ENCODE measurements around the genes MRLN and ANK3.

DNA sequence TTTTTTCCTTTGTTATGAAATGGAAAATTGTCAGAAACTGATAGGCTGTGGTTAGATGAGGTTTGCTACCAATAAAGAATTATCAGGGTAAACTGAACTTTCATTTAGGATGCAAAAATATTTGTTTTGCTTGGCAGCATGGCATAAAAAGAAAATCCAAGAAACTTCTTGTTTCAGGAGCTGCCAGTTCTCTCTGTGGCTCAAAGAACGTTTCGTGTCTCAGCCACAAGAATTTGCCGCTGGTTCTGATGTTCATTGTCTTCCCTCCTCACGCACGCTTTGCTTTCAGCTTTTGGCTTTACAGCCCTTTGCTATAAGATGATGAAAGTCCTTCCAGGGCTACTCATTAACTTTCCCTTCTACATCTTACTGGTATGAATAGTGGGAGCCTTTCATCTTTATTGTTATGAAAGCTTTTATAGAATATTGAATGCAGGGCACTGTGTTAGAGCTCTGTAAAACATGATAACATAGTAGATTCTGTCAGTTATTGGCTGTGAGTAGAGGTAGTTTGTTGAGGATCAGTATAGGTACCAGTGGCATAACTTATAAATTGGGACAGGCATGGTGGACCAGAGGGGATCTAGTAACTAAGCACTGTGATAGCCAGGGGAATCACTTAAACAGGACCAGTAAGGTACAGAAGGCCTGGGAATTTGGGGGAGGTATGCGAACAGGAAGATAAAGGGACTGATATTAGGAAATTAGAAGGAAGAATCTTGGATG is 124.8 kb downstream of the BICC1 start:
- PRO-cap: no peak
- RAMPAGE, long total RNA, 3 experiments: no peak in any of the 3 experiments

GRCh38 chr10:58993406-58993909 is 183.0 kb upstream of the PHYHIPL start:
- PRO-cap: no peak
- RAMPAGE, long total RNA, 3 experiments: no peak in any of the 3 experiments

- PRO-cap: no peak
- RAMPAGE, long total RNA, 3 experiments: no peak in any of the 3 experiments
Observed at GRCh38 chr10:59753319-59753884, at the start of gene MRLN. Gene MRLN (minus strand): TSS chr10:59753455.

DNA sequence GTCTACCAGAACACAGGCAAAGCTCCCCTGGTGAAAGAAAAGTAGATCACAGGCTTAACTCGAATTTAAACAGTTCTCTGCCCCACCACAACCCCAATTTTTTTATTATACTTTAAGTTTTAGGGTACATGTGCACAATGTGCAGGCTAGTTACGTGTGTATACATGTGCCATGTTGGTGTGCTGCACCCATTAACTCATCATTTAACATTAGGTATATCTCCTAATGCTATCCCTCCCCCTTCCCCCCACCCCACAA is 31.9 kb upstream of the MRLN start:
- PRO-cap: no peak
- RAMPAGE, long total RNA, 3 experiments: no peak in any of the 3 experiments

DNA sequence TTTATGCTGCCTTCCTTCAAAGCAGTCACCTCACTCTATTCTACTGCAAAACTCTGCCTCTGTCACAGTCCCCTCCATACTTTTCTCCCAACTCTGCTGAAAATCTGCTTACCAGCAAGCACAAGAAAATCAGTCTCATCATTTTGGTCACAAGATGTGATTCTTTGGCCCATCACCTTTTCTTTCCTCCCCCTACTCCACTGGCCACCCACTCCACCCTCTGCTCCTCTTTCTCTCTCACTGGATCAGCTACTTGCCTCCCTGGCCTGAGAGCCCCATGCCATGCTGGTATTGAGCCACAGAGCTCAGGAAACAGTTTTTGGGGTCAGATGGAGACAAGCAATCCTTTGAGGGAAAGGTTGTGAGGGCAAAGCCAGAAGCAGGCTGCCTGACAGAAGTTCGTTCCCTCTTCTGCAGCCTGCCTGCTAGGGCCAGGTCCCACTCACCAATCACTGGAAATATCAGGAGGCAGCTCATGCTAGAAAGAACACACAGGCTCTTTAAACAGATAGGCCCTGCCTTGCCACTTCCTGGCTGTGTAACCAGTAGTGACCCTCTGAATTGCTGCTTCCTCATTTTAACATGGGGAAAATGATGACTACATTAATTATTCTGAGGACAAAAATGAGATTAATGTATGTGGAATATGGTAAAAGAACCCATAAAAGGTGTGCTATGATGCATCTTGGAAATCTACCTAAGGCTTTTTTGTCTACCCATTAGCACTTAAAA is 50.3 kb upstream of the MRLN start:
- PRO-cap: no peak
- RAMPAGE, long total RNA, 3 experiments: no peak in any of the 3 experiments

DNA sequence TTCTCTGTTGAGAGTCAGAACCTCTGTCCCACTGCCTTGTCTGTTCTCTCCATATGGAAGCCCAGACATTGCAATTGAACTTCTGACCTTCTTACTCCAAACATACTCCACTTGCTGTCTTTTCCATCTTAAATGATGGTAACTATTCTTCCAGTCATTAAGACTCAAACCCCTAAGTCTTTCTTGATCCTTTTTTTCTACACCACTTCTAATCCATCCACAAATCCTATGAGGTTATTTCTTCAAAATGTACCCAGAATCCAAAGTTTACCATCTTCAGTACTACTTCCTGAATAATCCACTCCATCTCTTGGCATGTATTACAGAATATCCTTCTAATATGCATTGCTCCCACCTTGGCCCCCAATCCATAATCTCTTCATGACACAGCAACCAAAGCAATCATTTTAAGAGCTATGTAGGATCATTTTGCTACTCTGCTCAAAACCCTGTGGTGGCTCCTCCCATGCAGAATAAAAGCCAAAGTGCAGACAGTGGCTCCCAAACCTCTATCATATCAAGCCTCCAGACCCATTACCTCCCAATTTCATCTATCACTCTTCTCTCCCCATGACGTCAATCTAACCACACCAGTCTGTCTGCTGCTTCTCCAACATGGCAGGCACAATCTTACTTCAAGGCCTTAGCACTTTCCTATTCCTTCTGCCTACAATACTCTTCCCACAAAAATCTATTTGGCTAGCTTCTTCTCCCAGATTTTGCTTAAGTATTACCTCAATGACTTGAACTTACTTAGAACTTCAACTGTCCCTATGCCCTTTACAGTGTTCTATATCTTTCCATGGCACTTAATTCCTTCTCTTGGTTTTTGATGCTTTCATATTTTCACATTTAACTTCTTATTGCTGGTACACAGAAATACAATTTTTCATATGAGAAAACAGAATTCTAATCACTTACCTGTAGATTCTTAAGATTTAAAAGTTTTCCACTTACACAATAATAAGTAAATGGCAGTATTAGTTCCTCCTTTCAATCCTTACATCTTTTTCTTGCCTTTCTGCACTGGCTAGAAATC is 65.5 kb downstream of the CCDC6 start:
- PRO-cap: no peak
- RAMPAGE, long total RNA, 3 experiments: no peak in any of the 3 experiments

DNA sequence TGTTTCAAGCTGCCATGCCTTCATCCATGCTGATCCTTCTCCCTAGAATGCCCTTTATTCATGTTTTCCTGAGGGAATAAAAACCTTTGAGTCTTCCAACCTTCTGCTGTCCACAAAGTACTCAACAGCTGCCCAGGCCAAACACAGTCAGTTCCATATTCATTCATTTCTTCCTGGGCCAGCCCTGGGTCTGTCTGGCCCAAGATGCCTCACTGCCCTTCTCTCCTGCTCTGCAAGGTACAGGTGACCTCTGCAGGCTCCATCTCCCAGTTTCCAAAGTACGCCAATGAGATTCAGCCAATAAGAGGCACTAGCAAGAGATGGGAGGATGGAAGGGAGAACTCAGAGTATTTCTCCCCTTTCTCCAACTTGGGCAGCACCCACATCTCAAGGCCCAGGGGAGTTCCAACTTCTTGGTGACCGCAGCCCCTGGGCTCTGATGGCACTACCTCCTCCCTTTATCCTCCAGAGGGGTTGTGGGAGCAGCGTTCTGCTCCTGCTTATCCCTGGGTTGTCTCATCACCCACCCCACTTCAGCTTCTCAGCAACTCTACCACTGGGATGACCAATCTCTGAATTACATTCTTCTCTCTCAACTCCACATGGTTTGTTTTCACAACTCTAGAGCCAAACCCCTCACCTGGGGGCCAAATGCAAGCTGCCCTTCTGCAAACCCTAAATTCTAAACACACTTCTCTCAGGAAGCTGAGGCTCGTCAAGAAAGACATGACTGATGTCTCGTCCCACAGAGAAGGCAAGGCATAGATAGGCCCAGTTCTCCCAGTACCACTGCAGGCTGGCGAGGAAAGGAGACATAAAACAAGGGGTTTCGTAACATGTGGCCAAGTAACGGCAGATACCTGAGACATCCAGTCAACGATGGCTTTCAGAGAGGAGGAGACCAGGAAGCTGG is 16.7 kb downstream of the CCDC6 start:
- PRO-cap: no peak
- RAMPAGE, long total RNA, 3 experiments: no peak in any of the 3 experiments

- PRO-cap: no peak
- RAMPAGE, long total RNA, 3 experiments: no peak in any of the 3 experiments
Observed at GRCh38 chr10:59894068-59894680, 12.2 kb downstream of the CCDC6 start.

DNA sequence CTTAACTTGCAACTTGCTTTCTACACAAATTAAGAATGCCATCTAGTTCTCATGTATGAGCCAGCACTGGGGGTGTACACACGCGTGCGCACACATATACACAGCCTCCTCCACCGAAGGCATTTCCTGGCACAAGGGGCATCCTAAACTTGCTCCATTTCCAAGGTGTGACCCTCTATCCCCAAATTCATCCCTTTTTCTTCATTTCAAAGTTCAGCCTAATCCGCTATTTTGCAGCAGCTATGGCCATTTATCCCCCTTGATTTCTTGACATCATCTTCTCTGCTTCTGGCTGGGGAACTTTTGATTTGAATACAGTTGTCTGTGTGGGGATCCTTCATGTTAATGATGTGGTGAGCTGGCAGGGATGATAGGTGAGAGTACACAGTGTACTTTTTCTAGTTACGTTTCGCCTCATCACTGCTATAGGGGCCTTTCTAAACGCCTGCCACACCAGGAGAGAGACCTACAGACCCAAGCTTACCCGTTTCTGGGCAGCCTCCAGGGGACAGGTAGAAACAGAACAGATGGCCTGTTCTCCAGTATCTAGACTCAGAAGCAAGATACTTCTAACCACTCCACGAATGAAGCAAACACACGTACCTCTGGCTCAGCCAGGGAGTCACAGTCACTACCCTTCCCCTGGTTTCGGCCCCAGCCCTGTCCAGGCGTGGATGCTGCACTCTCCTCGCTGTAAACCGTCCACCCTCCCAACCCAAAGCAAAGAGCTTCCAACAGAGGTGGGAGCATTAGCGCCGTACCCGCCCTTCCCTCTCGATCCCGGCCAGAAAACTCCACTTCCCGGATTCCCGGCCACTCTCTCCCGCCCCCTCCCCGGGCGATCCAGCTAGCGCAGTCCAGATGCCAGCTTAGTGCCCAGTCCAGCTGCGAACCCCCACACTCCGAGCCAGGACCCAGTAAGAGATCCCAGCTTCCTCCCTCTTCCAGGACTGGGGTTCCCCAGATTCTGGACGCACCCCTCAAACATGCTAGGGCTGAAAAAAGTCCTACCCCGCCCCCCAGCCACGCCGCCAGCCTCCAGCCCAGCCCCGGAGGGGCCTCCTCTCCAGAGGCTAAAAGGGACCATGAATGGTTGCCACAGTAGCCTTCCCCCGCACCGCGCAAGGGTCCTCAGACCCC is 1.2 kb downstream of the CCDC6 start:
- PRO-cap: unidirectional peak, plus-strand start at position 401 of the sequence; bidirectional peak, plus-strand start at position 872 of the sequence, minus-strand start at position 722 of the sequence
- RAMPAGE, long total RNA, 3 experiments: no peak in any of the 3 experiments

- PRO-cap: no peak
- RAMPAGE, long total RNA, 3 experiments: no peak in any of the 3 experiments
Observed at GRCh38 chr10:60296048-60296575, 93.6 kb downstream of the ANK3 start.

GRCh38 chr10:60349865-60350285 is 39.8 kb downstream of the ANK3 start:
- PRO-cap: unidirectional peak, plus-strand start at chr10:60350083
- RAMPAGE, long total RNA, 3 experiments: no peak in any of the 3 experiments

- PRO-cap: no peak
- RAMPAGE, long total RNA, 3 experiments: no peak in any of the 3 experiments
Observed at GRCh38 chr10:60362540-60363109, 27.1 kb downstream of the ANK3 start.

- PRO-cap: no peak
- RAMPAGE, long total RNA, 3 experiments: no peak in any of the 3 experiments
Observed at GRCh38 chr10:60389622-60390127, at the start of gene ANK3. Gene ANK3 (minus strand): TSS chr10:60389875.

- PRO-cap: no peak
- RAMPAGE, long total RNA, 3 experiments: no peak in any of the 3 experiments
Observed at GRCh38 chr10:60490493-60490833, 100.8 kb upstream of the ANK3 start.

DNA sequence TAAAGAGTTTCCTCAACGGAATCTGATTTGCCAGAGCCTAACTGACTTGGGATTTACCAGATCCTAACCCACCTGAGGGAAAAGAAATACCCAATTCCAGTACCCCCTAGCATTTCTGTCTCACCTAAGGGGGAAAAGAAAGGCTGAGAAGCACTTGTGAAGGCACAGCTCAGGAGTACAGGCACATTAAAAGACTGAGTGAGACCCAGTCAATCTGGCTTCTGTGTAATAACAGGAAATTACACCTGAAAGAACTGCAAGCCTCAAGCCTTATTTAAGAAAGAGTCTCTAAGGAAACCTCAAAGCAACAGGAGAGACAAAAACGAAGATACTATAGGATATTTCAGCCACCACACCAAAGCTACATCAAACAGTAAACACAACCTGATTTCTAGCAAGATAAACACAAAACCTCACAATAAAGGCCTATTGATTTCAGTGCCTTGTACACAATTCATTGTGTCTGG is 69.6 kb upstream of the CDK1 start:
- PRO-cap: no peak
- RAMPAGE, long total RNA, 3 experiments: no peak in any of the 3 experiments

DNA sequence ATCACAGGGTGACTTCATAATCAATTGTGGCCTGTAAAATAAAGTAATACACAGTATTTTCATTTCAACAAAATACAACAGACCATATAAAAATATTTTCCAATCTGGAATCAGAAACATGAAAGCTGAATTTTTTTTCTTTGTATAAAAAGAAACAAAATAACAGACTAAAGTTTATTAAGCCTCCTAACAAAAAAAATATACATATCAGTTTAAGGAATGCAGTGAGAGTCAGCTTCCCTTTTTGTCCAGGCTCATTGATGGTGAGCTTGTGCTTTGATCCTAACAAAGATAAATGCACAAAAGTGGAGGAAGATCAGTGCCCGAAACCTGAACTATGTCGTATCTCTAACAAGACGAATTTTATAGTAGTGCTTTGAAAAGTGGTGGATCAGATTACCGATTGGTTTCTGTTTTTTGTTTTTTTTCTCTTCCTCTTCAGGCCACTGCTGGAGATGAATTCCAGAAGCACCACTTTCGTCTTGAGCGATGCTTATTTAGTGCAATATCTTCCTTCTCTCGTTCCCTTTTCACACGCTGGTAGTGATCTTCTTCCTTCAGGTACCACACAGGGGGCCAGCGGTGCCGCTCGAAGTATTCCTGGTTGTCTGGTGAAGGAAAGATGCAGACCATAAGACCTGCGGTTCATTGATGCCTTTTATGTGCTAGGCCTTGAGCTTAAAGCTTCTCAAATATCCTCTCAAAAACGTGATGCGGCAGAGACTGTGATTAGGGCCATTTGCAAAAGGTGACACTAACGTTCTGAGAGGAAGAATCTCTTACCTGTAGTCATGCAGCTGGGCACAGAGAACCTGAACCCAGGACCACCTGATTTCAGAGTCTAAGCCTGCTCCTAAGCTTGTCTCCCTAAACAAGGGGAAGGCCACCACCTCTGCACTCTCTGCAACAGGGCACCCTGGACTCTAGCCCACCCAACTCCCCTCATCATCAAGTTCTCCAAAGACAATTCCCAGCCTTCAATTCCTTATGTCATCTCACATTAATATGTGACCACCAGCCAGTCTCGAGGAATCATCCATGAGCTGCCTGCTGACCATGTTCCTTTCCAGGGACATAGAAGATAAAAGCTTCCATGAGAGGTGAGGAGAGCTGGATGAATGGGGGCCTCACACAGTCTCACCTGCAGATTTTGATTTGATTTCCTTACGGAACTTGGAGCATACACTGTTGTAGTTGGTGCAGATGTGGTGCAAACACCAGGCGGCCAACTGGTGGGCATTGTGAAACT is 72.5 kb downstream of the RHOBTB1 start:
- PRO-cap: no peak
- RAMPAGE, long total RNA, 3 experiments: start-site peak on the minus strand in 1 of 3 experiments, centred at position 702 of the sequence, 8 reads per replicate

DNA sequence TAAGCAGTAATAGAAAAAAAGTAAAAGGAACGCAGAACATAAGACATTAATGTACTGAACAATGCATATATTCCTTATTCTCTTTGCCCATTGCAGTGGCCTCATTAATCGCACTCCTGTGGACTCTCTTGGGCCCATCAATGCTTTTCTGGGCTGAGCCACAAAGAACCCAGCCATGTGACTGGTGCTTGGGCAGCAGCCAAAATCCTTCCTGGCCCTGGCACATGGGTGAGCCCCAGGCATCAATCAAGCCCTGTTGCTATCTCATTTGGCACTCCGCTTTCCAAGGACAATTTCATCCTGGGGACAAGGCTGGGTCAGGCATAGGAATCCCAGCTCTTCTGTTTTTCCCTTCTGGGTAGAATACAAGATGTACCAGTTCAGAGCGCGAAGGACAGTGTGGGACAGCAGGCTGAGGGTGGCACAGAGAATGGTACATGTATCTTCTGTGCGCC is 42.2 kb downstream of the RHOBTB1 start:
- PRO-cap: no peak
- RAMPAGE, long total RNA, 3 experiments: no peak in any of the 3 experiments

- PRO-cap: no peak
- RAMPAGE, long total RNA, 3 experiments: no peak in any of the 3 experiments
Observed at GRCh38 chr10:60906325-60906759, 37.6 kb downstream of the RHOBTB1 start.

- PRO-cap: no peak
- RAMPAGE, long total RNA, 3 experiments: no peak in any of the 3 experiments
Observed at GRCh38 chr10:60978437-60978778, 34.4 kb upstream of the RHOBTB1 start.

DNA sequence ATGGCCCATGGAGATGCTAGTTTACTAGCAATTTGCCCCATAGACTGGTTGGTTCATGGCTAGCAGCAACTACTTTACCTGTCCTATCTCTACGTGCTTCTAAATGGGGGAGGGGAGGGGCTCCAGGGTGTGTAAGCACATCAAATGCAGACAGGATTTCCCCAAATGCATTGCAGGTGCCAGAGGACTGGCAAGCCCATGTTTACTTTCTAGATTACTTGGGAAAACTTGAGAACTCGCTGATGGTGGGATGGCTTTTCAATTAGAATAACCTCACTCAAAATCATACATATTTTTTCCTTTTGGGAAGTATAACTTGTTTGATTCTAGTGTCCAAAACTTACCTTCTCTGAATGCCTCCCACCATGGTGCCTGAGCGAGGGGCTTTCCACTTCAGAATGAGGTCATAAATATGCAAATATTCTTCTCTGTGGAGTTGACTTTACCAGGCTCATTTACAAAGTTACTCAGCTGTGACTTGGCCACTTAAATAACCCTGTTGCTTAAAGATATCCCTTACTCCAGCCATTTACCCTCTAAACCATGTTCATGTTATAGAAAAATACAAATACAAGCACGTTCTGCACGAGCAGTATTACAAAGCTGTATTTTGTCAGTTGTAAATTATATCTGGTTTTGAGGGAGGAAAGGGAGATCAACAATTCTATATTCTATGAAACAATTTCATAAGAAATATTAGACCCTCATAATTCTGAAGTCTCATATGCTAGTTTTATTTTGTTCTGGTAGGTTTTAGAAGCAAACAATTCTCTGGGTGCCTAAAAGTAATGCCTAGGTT is 191.4 kb upstream of the RHOBTB1 start:
- PRO-cap: no peak
- RAMPAGE, long total RNA, 3 experiments: no peak in any of the 3 experiments

Data from subcutaneous adipose tissue (tissue), 3 donors.